SJCRH30 (cell line): ENCODE measurements around the gene TULP4.

- RAMPAGE, long total RNA, result no peak
These were observed 253.4 kb downstream of the ARID1B start for GRCh38 chr6:157030555-157031087.

DNA sequence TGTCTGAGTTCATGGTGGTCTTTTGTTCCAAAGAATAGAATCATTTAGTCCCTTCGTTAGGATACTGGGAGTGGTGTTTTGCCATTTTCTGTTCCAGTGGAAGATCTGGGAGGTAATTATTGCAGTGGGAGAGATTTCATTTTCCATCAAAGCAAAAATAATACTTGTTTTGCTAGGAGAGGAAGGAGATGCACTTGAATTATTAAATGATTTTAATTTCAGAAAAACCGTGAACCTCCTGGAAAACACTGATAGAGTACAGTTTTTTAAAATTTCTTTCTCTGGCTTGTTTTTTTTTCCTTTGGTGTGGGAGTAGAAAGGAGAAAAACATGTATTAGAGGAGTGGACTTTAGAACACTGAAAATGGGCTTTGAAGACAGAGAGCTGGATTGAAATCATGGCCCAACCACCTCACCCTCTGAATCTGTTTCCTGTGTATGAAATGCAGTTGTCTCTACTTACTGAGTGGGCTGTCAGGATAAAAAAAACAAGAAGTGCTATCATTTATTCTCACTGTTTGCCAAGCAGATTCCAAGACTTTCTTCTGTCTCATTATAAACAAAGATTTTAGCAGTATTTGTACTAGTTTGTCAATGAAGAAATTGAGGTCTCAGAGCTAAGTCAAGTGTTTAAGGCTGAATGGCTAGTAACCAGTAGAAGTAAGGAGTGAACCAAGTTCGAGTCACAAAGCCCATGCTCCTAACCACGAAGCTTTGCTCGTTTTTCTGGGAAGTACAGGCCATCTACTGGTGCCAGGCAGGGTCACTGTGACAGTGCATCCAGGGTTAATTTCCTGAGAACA, 256.5 kb downstream of the TMEM242 start:
- RAMPAGE, long total RNA, result no peak

DNA sequence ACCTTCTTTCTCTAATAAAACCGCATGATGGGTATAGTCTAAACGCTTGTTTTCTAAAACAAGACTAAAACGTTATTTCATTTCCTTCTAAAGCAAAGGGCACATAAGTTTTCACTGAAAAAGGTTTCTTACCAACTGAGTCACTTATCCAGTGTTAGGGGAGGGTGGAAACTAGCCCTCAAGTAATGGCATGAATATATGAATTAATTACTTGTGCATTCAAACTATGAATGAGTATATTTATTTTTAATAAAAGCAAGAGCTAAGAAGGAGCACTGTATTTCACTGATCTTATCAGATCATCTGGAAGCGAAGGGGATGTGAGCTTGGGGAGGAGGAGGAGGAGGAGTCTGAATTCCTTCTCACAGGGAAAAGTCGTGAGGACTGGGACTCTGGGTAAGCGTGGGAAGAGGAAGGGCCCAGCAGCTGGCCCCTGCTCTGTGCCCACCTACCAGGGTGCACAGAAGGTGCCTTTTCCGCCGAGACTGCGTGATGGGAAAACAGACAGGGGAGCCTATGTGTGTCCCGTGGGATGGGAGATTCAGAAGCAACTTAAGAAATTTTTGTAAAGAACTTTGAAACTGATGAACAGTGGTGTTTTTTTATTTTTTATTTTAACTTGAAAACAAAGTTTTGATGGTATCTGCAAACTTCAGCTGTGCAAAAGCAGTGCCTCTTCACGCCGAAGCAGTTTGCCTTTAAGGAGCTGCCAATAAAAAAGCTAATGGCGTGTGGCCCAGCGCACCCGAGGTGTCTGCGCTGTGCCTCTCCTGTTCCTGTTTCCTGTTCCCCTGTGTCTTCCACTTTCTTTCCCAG, 178.8 kb downstream of the TMEM242 start:
- RAMPAGE, long total RNA, result no peak

GRCh38 chr6:157461449-157461820, 80.4 kb downstream of the ZDHHC14 start:
- RAMPAGE, long total RNA, result no peak

DNA sequence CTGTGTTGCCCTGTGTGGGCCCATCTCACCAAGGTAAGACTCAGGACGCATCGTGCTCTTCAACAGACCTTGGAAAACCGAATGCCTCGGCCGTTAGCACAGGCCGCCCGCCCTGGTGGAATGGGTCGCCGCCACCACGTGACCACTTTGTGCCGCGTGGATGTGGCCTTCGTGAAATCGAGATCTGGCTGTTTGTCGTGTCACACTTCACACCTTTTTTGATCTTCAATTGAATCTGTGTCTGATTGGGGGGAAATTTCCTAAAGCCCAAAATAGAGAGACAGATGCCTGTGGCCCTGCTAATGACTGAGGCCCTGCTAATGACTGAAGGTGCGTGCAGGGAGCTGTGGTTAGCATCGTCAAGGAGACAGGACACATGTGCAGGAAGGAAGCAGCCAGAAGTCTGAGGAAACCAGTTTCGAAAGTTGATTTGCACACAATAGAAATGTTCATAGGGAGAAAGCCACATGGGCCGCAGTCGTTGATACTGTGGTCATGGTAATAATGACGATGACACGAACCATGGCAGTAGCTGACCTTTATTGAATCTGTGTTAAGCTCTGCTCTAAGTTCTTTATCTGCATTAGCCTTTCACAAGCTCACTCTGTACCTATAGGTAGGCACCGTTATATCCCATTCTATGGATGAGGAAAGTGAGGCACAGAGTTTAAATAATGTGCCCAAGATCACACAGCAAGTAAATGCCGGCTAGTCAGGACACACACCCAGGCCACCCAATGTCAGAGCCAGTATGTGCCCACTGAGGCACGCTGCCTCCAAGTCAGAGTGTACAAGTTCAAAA, 175.5 kb upstream of the SNX9 start:
- RAMPAGE, long total RNA, result no peak

DNA sequence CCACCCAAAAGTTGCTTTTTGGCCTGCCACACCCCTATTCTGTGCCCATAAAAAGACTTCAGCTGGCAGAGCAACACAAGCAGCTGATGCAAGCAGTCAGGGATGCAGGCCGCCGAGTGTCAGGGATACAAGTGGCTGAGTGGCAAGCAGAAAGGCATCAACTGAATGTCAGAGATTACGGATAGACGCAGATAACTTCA, 97.6 kb upstream of the SNX9 start:
- RAMPAGE, long total RNA, result no peak

GRCh38 chr6:157755679-157756124, 67.3 kb upstream of the SNX9 start:
- RAMPAGE, long total RNA, result no peak

GRCh38 chr6:157763223-157764096, 59.6 kb upstream of the SNX9 start:
- RAMPAGE, long total RNA, result no peak

- RAMPAGE, long total RNA, result no peak
These were observed 38.6 kb downstream of the SNX9 start for GRCh38 chr6:157861218-157862410.

GRCh38 chr6:157921389-157921816, 60.3 kb upstream of the SYNJ2 start:
- RAMPAGE, long total RNA, result no peak

GRCh38 chr6:157980886-157981310, 765 bp upstream of the SYNJ2 start:
- RAMPAGE, long total RNA, result no peak

DNA sequence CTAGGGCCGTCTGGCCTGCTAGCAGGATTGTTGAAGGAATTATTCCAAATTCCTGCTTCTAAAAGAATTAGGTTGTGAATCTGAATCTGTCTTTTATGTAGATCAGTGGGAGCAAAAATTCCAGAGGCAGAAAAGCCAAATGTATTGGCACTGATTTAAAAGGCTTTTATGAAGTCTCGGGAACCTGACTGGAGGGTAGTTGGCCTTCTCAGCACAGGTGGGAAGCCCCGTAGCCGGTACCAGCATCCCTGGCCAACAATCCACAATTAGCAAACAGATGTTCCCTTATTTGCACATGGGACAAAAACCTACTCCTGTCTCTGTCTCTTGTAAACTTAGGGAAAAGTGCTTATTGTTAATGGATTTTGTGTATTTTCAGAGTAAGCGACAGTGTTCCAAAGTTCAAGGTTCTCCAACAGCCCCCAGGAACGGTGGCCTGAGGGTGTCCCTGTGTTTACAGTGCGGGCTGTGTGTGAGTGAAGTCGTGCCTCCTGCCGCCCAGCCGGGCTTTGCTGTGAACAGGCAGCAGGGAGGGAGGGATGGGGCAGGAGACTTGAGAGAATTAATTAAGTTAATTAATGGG, 3.7 kb downstream of the SYNJ2 start:
- RAMPAGE, long total RNA, result no peak

DNA sequence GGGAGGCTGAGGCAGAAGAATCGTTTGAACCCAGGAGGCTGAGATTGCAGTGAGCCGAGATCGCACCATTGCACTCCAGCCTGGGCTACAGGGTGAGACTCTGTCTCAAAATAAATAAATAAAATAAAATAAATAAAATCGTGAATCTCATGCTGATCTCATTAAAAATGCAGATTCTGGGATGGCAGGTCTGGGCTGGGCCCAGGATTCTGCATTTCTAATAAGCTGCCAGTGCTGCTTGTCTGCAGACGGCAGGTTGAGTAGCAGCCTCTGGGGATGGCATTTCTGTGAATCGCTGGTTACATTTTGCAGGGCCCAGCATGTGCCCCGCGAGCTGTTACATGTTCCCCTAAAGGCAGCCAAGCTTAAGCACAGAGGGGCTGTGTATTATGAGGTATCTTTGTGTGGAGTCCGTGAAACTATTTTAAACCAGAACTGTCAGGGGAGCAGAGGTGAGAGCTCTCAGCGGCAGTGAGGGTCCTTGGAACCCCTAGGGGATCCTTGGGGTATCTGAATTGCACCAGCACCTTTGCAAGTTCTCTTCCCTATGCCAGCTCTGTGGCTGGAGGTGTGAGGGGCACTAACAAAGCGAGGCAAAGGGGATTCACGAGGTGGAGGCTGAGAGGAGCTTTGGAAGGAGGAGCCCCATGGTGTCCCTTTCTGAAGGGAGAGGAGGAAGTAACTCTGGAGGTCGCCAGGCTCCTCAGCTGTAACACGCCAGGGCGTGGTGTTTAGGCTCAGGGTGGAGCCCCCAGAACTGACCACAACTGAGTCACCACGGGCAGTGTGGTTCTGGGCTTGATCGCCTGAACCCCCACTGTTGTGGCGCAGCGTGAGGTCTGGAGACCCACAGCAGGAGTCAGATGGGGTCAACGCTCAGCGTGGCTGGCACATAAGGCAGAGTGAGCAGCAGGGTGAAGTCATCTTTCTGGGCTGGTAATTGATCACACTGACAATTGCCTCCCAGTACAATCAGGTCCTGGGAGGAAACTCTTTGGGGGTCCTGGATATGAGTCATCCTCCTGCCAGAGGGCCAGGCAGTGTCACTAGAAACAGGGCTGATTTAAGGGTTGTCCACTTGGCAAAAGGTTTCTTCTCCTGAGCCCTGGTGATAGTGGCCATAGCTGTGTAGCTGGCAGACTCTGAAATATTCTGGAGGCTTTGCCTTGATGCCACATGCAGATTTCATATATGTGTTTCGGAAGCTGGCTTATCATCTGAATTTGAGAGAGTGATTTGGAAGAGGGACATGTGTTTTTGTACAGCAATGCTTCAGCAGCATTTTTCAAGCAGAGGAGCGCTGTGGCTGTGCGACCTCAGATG, 49.6 kb downstream of the SYNJ2 start:
- RAMPAGE, long total RNA, result no peak

GRCh38 chr6:158068810-158069422, 87.3 kb downstream of the SYNJ2 start:
- RAMPAGE, long total RNA, result no peak

GRCh38 chr6:158312057-158313093, at the start of gene TULP4:
Gene TULP4, plus strand, starts transcription at chr6:158312465.
- RAMPAGE, long total RNA, result no peak

- RAMPAGE, long total RNA, result no peak
These were observed 56.5 kb upstream of the TMEM181 start for GRCh38 chr6:158503424-158503732.

GRCh38 chr6:158510006-158511021, 49.6 kb upstream of the TMEM181 start:
- RAMPAGE, long total RNA, result no peak

DNA sequence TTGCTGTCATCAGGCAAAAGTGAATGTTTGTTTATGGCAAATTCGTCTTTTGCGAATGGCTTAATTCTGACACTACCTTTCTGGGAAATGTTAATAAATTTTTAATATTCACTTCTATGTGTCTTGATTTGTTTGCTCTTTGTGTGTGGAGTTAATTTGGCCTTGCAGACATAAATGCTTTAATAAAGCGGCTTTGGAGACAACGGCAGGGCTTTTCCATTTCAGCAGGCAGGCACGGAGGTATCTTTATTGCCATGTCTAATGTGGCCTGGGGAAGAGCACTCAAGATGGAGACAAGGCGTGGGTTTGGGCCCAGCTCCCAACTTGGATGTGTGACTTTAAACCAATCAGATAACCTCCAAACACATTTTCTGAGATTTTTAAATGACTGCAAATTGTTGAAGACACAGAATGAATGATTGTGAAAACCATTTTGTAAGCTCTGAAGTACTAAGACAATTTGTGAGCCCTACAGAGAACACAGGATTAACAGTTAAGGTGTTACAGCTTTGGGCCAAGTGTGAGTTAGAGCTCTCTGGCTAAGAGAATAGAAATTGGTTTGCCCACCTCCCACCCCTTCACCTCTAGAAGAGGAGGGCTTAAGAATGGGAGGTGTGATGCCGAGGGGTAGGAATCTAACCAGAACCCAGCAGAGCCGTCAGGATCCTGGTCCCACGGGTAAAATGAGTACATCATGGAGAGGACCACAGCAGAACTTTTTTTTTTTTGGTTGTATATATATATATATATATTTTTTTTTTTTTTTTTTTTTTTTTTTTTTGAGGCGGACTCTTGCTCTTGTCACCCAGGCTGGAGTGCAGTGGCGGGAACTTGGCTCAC, 9.0 kb downstream of the DYNLT1 start:
- RAMPAGE, long total RNA, result no peak

GRCh38 chr6:158646537-158647219, 2.1 kb upstream of the DYNLT1 start:
- RAMPAGE, long total RNA, result no peak

- RAMPAGE, long total RNA, result no peak
These were observed 57.2 kb downstream of the SYTL3 start for GRCh38 chr6:158706956-158707606.